Cardiac ventricle fibroblast (primary cell): ENCODE measurements around the genes KNL1, GCHFR, CHAC1 and CHP1.

- RAMPAGE, long total RNA: no peak
Measured at GRCh38 chr15:40593611-40595017, at the start of gene KNL1. TSS of gene KNL1 (plus strand) at chr15:40594249.

- RAMPAGE, long total RNA: no peak
Measured at GRCh38 chr15:40695299-40695931, 441 bp downstream of the RAD51 start.

DNA sequence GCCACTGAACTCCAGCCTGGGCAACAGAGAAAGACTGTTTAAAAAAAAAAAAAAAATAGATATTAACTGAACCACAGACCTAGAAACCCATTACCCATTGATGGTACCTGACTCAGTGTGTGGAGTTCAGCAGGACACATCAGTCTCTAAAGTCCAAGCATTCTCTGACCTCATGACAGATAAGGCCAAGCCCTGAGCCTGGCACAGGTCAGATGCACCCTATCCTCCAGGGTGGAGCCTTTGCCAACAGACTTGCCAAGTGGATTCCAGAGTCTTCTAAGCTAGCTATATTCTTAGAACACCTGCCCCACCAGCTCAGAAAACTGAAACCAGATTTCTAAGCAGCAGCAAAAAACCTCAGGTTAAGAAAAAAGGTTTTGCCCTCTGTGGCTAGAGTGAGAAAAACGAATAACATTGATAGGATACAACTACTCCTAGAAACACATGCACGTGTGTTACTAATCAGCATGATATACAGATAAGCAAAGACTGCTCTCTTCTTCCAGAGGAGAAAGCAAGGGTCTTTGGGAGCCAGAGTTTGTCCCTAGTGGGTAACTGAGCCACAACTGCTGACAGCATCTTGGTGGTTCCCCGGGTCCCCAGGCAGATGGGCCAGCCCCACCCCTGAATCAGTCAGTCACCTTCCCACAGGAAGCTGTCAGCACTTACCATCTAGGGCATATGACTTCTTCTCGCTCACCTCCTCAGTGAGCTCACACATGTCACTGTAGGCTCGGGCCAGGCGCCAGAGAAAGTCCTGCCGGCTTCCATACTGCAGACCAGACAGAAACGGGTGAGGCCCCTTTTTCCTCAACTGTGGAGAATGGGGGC lies 11.5 kb downstream of the RMDN3 start:
- RAMPAGE, long total RNA: no peak

DNA sequence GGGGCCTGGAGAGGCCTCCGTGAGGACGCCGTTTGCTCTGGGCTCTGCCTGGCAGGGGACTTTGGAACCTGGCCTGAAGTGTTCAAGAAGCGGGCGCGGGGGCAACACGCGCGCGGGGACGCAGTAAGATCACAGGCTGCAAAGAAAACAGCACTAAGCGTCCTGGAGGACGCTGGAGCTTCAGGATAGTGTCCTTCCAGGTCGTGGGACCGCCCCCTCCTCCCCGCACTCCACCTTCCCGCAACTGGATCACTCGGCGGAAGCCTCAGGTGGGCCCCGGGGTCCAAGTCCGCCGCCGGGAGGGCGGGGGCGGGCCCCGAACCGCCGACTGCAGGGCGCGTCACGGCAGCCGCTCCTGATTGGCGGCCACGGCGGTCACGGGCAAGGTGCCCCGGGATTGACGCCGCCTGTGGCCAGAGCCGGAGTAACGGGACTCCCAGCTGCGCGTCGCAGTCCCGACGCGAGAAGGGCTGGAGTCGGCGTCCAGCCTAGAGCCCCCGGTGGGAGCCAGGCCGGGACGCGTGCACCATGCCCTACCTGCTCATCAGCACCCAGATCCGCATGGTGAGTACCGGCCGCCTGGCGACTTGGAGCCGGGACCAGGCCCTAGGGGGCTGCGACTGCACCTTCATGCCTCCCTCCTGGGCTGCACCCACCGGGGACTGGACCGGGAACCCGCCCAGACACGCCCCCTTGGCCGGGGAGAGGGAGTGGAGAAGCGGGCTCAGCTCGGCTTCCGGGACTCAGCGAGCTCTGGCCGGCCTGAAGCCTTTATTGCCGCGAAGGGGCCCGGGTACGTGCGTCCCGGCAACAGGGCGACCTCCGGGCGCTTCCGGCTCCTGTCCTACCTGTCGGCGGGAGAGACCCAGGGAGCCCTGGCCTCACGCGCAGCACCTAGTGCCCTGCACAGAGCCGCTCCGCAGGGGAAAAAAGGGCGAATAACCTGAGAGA lies at the start of gene GCHFR:
TSS of gene GCHFR (plus strand) at position 416 of the 951 bp plus-strand sequence.
- RAMPAGE, long total RNA: no peak

- RAMPAGE, long total RNA: no peak
Measured at GRCh38 chr15:40869749-40869948, 4.4 kb downstream of the RHOV start.

DNA sequence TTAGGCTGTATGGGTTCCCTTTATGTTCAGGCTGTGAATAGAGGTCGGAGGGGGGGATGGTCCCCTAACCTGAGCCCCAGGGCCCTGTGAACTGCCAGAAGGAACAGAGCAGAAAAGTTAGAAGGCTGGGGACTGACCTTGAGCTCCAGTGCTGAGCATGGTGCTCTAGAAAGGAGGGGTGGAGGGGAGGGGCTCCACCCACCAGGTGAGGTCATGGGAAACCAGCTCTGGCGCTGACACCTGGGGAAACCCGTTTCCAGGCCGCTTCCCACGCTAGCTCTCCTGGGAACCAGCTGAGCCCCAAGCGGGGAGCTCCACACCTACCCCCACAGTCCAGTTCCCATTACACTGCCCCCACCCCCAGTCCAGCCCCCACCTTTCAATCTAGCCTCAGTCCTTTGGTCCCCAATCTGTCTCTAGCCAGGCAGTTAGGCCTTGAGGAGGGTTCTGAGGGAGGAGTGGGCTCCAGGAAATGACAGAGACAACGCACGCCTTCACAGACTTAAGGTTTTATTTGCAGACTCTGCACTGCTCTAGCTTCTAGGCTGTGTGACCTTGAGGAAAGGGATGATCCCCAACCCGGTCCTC lies 2.2 kb downstream of the RHOV start:
- RAMPAGE, long total RNA: no peak

GRCh38 chr15:40905914-40906277 lies 11.6 kb downstream of the VPS18 start:
- RAMPAGE, long total RNA: no peak

DNA sequence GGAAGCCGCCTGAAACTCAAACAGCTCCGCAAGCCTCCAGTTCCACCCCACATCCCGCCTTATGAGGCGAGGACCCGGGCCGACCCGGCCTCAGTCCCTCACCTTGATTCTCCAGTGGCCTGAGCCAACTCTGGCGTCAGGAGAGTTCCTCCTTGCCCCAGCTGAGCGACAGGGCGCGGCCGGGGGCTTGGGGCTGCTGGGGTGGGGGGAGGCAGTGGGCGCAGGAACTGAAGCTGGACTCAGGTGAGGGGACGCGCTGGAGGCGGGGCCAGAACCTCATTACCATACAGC lies 971 bp upstream of the DLL4 start:
- RAMPAGE, long total RNA: no peak

- RAMPAGE, long total RNA: no peak
Measured at GRCh38 chr15:40930147-40931162, 1.3 kb downstream of the DLL4 start.

DNA sequence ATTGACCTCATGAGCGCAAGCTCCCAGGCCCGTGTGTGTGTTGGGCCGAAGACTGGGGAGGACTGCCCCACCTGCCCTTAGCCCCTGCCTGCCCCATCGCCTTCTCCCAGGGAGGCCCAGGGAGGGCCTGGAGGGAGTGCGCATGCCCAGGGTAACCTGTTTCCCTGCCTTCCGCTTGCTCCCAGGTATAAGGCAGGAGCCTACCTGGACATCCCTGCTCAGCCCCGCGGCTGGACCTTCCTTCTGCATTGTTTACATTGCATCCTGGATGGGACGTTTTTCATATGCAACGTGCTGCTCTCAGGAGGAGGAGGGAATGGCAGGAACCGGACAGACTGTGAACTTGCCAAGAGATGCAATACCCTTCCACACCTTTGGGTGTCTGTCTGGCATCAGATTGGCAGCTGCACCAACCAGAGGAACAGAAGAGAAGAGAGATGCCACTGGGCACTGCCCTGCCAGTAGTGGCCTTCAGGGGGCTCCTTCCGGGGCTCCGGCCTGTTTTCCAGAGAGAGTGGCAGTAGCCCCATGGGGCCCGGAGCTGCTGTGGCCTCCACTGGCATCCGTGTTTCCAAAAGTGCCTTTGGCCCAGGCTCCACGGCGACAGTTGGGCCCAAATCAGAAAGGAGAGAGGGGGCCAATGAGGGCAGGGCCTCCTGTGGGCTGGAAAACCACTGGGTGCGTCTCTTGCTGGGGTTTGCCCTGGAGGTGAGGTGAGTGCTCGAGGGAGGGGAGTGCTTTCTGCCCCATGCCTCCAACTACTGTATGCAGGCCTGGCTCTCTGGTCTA lies 8.9 kb downstream of the DLL4 start:
- RAMPAGE, long total RNA: no peak

- RAMPAGE, long total RNA: no peak
Measured at GRCh38 chr15:40953350-40953644, at the start of gene CHAC1. TSS of gene CHAC1 (plus strand) at chr15:40953471.

DNA sequence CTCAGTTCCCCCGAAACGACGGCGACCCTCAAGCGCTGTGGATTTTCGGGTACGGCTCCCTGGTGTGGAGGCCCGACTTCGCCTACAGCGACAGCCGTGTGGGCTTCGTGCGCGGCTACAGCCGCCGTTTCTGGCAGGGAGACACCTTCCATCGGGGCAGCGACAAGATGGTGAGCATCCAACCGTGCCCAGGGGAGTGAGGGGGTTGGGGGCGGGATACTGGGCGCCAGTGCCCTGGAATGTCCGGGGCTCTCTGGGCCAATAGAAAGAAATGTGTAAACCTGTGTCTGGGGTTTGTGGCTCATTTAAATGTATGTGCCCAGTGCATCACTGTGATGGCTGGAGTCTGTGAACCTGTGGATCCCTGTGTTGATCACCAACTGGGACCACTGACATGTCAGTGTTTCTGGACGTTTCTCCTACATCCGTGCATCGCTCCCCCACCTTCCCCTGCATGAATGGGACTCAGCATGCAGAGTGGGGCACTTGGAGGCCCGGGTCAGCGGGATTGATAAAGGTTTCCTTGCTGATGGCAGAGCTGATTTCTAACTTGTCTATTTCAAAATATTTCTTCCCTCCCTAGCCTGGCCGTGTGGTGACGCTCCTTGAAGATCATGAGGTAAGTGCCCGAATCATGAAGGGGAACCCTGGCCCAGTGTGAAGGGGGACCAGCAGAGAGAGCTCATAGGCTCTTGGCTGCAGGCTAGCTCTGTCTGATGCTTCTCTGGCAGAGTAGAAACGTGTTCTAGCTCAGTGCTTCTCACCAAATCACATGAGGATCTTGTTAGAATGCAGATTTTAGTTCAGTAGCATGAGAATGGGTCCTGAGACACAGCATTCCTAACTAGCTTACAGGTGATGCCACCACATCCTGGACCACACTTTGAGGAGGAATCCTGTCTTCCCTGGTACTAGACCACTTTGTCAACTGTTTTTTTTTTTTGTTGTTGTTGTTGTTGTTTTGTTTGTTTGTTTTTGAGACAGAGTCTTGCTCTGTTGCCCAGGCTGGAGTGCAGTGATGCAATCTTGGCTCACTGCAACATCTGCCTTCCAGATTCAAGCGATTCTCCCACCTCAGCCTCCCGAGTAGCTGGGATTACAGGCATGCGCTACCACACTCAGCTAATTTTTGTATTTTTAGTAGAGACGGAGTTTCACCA lies 754 bp downstream of the CHAC1 start:
- RAMPAGE, long total RNA: no peak

- RAMPAGE, long total RNA: no peak
Measured at GRCh38 chr15:40955106-40955445, 1.8 kb downstream of the CHAC1 start.

- RAMPAGE, long total RNA: no peak
Measured at GRCh38 chr15:40972102-40972842, 19.0 kb downstream of the CHAC1 start.

GRCh38 chr15:40985306-40986270 lies 32.3 kb downstream of the CHAC1 start:
- RAMPAGE, long total RNA: no peak

DNA sequence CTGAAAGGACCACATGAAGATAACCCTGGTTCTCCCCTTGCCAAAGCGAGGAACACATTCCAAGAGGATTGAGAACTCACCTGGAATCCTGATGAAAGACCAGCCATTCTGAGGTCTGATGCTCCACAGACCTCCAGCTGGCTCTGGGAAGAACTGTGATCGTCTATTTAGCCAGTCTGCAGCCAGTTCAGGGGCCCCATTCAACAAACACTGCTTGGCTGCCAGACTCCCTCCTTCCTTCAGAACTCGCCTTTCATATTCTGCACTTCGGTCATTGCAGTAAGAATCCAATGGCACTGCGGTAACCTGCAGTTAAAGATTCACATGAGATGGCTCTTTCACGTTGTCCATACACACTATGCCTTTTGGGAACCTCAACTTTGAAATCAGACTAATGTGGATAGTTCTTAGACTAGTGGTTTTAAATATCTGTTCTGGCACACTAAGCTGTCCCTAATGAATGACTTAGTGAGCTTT lies 67.6 kb downstream of the CHAC1 start:
- RAMPAGE, long total RNA: no peak

GRCh38 chr15:41095453-41096540 lies 20.3 kb downstream of the INO80 start:
- RAMPAGE, long total RNA: no peak

GRCh38 chr15:41230892-41231803 lies at the start of gene CHP1:
TSS of gene CHP1 (plus strand) at chr15:41231268.
- RAMPAGE, long total RNA: start-site peak on the plus strand at chr15:41231248-41231341, 549 and 80 reads in 2 replicates

DNA sequence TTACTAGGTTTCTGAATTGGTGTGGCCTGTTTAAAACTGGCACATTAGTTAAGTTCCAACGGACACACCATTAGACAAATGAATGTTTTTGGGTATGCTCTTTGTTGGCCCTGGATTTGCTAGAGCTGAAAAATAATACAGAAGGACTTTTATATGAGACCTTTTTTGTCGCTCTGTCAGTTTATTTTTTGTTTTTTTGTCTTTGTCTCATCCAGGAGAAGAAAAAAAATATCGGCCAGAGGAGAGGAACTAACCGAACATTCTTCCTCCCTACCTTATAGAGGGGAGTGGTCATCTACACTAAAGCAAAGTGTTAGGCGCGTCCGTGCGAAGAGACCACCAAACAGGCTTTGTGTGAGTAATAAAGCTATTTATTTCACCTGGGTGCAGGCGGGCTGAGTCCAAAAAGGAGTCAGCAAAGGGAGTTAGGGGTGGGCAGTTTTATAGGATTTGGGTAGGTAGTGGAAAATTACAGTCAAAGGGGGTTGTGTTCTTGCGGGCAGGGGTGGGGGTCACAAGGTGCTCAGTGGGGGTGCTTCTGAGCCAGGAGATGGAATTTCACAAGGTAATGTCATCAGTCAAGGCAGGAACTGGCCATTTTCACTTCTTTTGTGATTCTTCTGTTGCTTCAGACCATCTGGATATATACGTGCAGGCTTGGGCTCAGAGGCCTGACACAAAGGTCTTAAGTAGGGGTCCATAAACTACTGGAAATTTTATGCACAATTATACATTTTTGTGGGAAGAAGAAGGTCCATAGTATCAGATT lies 47.2 kb downstream of the OIP5 start:
- RAMPAGE, long total RNA: no peak

DNA sequence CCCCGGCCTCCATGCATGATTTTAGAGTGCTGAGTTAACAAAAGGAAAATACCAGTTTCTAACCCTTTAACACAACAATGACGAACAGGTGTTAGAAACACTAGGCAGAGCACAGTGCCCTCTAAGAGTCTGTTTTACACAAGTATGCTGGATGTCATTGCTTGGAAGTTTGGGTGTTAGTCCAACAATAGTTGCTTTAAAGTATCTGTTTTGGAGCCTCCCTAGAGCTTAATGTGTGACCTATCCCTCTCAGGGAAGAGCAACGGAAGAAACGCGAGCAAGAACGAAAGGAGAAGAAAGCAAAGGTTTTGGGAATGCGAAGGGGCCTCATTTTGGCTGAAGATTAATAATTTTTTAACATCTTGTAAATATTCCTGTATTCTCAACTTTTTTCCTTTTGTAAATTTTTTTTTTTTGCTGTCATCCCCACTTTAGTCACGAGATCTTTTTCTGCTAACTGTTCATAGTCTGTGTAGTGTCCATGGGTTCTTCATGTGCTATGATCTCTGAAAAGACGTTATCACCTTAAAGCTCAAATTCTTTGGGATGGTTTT lies 22.4 kb downstream of the NDUFAF1 start:
- RAMPAGE, long total RNA: no peak